LHCN-M2 (cell line): ENCODE data around the gene KIF6.

- RAMPAGE, long total RNA: no peak
Observed at GRCh38 chr6:37102050-37103181, 67.5 kb upstream of the PIM1 start.

DNA sequence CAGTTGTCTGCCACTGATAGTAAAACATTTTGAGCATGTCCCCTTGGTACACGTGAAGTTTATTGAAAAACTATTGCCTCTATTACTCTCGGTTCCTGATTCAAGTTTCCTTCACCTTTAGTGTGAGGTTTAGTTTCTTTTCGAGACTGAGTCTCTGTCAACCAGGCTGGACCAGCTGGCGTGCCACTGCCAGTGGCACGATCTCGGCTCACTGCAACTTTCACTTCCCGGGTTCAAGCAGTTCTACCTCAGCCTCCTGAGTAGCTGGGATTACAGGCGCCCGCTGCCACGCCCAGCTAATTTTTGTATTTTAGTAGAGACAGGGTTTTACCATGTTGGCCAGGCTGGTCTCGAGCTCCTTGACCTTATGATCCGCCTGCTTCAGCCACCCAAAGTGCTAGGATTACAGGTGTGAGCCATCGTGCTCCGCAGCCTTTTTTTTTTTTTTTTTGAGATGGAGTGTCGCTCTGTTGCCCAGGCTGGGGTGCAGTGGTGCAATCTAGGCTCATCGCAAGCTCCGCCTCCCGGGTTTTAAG, 6.0 kb downstream of the PIM1 start:
- RAMPAGE, long total RNA: no peak

GRCh38 chr6:37259152-37259678, 1.3 kb upstream of the TMEM217 start:
- RAMPAGE, long total RNA: no peak

- RAMPAGE, long total RNA: no peak
Observed at GRCh38 chr6:37279322-37280290, 21.7 kb upstream of the TMEM217 start.

DNA sequence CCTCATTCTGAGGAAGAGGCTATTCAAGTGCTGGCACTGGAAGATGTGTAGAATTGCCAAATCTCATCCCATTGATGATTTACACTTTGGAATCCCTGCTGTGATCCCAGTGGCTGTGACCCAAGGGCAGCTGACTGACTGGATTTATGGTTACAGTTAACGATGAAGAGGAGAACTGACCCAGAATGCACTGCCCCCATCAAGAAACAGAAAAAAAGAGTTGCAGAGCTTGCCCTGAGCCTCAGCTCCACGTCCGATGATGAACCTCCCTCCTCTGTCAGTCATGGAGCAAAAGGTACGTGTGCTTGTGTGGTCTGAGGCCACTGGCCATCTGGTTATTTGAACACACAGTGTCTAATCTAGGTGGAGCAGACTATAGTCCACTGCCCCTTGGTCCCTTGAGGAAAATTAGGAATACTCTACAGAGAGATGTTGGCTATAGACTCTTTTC, 2.5 kb downstream of the CMTR1 start:
- RAMPAGE, long total RNA: no peak

GRCh38 chr6:37506893-37507610, 7.4 kb upstream of the CCDC167 start:
- RAMPAGE, long total RNA: no peak

DNA sequence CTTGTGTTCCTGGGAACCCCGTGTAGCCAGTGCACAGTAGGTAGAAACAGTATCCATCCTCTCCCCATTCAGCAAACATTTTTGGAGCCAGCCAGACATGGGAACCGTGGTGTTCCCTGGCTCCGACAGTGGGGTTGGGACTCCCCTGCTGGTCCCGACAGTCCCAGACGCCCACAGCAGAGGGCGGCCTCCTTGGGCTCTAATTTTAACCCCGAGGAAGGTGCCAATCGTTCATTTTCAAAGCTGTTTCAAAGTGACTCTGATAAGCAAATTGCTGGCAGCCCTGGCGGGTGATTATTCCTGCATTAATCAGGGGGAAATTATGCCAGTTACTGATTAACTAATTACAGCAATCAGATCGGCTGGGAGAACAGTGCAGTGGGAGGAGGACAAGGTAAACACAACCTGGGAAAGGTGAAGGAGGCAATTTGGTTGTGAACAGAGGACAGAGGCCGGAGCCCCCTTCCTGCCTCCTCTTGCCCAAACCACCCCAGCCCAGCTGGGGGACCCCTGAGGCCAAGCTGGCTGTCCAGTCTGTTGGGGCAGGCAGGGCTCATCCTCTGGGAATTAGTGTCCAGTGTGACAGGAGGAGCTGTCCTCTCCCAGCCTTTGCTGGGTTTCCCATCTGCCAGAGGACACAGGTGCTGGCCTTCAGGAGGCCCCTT, 44.4 kb upstream of the MDGA1 start:
- RAMPAGE, long total RNA: no peak

DNA sequence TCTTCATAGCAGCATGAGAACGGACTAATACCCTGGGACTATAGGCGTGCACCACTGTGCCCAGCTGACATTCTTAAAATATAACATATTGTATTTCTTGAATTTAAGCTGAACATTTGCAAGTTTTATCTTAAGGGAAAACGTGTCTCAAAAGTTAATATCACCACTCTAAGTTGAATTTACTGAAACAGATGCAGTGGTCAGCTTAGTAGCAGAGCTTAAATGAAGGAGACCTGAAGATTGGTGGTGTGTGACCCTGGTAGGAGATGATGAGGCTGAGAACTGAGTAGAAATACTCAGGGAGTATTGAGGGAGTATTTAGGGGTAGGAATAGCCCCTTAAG, 231.2 kb downstream of the ZFAND3 start:
- RAMPAGE, long total RNA: no peak

- RAMPAGE, long total RNA: no peak
Observed at GRCh38 chr6:38063185-38063970, 243.9 kb downstream of the ZFAND3 start.

DNA sequence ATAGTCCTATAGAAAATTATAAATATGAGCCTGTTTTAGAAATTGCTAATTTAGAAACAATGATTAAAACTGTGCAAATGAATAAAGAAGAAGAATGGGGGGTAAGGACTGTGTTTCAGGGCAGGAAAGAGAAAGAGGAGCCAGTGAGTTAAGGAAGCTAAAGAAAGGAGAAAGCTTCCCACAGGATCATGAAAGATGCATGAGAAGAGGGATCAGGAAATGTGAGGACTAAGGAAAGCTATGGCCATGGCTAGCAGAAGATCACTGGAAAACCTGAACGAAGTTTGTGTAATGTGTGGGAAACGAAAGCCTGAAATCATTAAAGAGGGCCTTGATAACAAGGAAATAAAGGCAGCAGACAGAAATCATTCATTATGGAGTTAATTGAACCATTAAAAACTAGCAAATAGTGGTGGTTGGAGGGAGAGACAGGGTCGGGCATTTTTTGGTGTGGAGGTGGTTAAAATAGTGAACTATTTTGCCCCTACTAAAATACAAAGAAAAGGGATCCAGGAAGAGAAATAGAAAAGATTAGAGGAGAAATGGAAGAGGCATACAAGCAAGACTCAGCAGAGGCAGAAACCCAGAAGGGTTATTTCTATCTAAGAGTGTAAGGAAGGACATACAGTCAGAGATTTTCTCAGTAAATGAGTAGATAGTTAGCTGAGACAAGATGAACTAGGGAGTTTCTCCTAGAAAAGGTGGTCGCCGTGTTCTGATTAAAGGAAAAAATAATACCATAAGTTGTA, 274.1 kb downstream of the ZFAND3 start:
- RAMPAGE, long total RNA: no peak

DNA sequence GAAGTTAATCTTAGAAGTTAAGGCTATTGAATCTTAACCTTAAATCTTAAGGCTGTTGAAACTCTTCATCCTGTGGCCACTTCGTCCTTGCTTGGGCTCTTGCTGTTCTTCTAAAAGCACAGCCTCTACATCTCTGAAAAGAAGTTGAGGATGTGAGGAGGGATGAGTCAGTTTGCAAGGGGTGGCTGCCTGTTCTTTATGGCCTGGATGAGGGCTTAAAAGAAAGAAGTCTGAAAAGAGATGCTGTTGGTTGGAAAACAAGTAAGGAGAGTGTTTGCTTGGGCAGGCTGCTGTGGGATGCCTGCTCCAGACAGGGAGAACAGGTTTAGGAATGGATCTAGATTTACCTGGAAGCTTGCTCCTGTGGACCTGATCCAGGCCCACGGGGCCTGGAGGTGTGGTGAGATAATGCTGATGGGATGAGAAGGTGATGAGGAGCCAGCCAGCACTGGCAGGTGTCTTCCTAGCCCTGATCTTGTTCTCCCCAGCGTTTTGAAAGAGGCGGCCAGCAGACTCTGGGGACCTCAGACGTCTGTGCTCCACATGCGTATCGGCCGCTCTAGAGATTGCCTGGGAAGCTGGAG, 331.1 kb downstream of the ZFAND3 start:
- RAMPAGE, long total RNA: no peak

GRCh38 chr6:38155662-38156475, 336.3 kb downstream of the ZFAND3 start:
- RAMPAGE, long total RNA: no peak

- RAMPAGE, long total RNA: no peak
Observed at GRCh38 chr6:38157027-38157648, 337.6 kb downstream of the ZFAND3 start.

DNA sequence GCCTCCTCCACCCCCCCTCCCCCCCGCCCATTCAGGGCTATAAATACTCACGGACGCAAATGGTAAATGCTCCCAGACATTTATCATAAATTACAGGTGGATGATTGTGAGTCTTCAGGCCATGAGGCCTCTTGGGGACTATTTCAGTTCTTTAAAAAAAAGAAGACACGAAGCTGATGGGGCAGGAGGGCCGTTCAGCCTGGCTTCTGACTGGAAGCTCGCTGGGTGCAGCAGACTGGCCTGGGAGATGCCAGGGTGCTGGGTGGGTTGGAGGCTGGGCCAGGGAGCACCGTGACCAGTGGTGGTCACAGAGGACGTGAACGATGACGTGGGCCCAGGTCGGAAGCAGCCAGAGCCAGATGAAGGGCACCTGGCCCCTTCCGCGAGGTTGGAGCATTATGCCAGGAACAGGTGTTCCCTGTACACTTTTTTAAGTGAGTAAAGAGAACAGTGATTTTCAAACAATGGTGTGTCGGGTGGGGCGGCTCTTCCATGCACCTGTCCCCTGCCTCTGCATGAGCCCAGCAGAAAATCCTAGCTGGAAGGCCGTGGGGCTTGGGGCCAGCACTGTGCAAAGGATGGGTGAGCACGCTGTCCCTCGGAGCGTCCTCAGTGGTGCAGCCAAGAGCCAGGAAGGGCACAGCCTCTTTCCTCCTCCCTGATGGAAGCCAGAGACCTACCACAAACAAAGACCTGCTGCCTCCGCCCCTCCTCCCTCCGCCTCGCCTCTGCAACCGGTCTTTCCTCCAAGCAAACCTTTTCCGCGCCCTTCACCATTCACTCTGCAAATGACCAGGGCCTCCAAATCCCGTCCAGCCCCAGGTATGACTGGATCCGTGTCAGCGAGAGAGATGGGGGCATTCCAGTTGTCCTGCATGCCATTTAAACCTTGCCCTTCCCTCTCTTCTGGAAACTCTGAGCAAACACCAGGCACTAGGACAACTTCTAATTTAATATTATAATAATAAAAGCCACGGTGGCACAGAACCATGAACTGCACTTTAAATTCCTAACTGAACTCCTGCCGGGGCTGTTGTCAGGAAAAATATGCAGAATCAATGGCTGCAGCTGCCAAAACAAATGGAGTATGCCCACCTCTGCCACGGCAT, 350.6 kb downstream of the ZFAND3 start:
- RAMPAGE, long total RNA: no peak

DNA sequence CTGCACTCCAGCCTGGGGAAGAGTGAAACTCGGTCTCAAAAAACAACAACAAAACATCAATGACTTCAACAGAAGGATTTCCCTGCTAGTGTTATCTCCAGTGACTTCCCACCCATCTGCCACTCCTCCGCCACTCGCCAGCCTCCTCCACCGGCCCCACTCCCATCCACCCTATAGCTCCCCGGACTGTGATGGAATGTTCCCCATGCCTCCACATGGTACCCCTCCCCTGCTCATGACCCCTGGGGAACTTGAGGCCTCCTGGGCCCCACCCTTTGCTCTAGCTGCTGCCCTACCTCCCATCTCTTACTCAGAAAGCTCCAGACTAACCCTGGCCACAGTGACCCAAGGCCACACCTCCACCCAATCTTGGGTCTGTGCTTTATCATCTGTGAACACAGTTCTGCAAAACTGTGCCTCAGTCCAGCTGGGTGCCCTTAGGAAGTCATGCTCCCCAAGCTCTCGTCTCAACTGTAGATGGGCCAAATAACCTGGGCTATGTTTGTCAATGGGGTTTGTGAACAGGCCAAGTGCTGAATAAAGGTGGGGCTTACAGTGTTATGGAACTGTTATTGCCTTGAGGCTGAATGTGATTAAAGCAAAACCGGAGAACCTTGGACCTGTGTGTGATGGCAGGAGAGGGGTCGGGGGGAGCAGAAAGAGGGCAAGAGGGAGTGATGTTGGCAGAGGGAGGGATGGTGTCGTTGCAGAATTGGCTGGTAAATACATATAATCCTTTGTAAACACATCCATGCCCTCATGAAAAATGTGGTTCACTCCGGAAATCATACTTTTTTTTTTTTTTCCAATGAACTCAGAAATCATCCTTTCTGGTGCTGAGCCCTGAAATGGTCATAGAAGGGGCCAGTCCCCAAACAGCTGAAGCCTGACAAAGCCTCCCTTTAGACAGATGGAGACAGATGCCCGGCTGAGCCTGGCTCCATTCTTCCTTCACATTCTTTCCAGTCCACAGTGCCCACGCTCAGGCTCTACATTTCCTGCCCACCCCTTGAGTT, 41.6 kb downstream of the KCNK5 start:
- RAMPAGE, long total RNA: no peak

GRCh38 chr6:39197251-39198051, 31.8 kb downstream of the KCNK5 start:
- RAMPAGE, long total RNA: no peak

DNA sequence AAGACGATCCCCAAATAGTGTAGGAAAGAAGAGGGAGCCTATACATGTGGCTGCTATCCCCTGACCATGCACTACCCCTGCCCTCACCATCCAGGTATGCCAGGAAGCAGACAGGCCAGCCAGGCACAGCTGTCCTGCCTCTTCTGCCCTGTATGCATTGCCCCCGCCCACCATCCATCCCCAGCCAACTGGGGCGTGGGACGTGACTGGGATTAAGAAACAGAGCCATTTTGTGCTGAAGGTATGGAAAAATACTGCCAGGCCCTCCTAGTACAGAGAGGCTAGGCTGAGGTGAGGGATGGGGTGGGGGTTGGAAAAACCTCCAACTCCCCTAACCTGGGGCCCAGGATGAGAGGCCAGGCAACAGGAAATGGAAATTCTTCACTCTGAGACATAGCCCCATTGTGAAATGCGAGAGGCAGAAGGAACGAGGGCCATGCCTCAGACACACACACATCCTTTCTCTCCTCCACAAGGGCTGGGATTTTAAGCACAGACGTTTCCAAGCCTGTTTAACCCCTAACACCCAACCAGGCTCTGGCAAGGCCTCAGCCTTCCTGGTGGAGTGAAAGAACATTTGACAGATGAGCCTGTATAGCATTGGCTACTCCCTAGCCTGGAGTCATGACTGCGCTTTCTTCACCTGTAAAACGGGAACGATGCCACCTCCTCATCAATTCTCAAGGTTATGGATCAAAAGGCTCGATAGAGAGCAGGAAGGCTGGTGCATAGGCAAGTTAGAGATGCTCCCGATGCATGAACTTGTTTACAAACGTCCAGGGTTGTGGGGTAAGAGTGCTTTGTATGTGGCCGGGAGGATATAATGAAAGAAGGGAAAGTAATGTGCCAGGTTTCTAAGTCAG, 19.8 kb downstream of the KCNK5 start:
- RAMPAGE, long total RNA: no peak

DNA sequence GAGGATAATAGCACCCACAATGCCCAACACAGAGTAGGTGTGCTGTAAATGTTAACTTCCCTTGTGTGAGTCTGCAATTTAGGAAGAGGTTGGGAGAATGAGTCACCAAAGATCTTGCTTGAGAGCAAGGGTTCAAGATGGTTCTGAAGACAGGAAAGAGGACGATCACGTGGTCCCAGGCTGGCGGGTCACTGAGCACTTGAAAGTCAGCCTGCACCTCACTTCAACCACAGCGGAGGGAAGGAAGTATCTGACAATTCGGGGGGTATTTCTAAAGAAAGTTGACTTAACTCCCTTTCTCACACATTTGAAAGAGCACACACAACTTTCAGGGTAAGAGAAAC, 3.2 kb downstream of the KCNK5 start:
- RAMPAGE, long total RNA: no peak

GRCh38 chr6:39724661-39725980, at the start of gene KIF6:
Gene KIF6 (minus strand): TSS chr6:39725408.
- RAMPAGE, long total RNA: no peak

DNA sequence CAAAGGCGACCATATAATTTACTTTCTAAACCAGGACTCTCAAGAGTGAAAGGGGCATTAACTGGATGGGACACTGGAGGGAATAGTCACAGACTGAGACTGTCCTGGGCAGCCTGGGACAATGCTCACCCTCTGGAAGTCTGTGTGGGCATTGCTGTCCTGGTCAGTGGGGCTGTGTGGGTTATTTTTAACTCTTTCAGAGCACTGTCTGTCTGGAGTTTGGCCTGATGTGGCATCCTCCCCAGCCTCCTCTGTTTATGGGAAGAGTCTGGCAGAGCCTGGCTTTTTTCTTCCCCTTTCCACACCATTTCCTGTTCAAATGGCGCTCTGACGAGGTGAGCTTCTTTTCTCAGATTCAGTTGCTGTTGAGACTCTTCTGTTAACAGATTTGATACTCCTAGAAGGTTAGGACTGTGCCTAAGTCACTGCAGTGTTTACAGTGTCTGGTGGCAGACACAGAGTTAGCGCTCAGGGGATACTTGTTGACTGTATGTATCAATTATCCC, 11.8 kb downstream of the DAAM2 start:
- RAMPAGE, long total RNA: no peak